Melanocyte of skin (primary cell): ENCODE measurements around a stretch of chr3.

GRCh38 chr3:170390072-170390649, 28.5 kb upstream of the CLDN11 start:
- CAGE, long polyA plus RNA, 2 experiments: no peak in any of the 2 experiments

DNA sequence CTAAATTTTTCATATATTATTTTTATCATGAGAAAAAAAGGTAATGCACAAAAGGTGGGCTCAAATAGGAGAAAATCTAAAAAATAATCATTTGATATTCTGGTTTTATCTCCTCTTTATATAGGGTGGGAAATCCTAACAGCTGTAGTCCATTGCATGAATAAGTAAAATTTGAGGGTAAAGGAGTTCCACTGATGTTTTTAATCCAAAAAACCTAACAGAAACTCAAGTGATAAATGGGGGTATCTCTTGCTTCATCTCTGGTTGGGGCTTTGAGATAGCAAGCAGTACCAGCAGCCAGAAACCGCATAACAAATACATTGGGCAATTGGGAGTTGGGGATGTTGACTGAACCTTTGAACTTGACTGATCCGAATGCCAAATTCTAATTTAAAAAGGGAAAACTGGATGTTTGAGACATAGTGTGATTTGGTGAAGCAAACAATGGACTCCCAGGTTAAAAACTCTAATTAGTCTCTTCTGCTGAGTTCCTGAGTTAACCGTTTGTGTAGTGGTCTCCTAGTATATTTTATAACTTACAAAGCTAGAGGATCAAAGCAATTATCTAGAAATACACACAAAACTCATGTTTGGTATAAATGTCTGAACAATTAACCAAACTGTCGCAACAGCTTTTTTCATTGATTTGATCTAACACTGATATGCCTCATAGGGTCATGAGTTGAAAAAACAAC, 12.7 kb downstream of the SLC2A2 start:
- CAGE, long polyA plus RNA, 2 experiments: no peak in any of the 2 experiments

DNA sequence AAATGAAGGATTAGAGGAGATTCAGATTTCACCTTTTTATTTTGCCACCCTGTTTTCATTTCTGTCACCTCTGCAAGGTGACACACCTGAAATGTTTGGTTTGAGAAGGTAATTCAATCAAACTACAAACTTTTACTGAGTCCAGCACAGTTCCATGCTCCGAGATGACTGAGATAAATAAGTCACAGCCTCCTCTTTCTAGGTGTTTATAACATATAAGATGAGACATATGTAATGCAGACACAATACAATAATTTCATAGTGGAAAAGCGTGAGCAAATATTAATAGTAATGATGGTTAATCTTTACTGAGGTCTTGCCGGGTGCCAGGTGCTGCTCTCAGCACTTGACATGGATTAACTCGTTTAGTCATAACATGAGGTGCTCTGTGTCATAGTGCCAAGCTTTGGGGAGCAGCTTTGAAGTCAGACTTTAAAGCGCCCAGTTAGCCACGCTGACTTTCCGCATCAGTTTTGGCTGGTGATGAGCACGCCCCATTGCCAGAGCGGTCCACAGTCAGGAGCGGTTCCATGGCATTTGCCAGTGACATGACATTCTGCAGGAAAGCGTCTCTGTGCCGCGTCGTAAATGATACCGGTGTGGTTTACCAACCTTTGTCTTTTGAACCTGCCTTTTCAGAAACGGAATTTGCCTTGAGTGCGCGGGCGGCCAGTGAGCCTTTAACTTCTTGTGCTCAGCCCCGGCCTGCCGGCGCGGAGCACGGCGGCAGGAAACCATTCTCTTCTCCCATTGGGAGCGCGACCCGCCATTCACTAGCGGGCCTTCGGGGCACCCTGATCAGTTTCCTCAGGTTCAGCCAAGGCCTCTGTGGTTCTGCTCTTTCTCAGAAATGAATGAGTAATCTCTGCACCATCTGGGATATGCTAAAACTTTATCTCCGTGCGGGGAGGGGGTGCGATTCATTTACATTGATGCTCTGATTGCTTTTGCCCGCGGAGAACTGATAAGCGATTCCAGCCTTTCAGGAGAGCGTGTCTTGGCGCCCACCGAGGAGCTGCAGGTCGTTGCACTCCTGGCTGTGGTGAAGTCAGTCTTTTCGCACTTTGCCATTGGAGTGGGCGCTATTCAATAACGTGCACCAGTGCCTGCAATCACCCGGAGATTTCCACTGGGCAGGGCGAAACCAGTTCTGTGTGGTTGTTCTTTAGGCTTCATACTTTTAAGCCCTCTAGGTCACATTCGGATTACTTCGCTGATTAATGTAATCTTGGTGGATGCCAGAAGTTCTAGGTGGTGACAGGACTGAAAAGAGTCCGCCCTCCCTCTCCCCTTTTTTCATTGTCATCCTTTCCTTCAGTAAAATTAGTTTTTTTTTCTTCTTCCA, 1.7 kb upstream of the SLC2A2 start:
- CAGE, long polyA plus RNA, 2 experiments: no peak in any of the 2 experiments

DNA sequence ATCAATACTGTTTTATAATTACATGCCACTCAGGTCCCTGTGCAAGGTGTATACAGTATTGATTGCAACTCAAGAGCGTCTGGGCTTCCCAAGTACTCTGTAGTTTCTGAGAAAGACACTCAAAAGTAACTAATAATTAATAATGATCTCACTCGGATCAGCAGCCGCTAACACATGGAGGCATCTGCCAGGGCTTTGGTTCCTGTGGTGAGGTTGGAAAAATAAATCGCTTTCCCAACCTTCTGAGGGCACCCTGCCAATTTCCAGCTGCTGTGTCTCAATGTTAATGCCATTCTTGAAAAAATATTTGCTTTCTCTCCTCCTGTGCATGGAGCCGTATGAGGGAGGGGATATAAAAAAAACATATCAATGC, 116.4 kb upstream of the SLC2A2 start:
- CAGE, long polyA plus RNA, 2 experiments: no peak in any of the 2 experiments

DNA sequence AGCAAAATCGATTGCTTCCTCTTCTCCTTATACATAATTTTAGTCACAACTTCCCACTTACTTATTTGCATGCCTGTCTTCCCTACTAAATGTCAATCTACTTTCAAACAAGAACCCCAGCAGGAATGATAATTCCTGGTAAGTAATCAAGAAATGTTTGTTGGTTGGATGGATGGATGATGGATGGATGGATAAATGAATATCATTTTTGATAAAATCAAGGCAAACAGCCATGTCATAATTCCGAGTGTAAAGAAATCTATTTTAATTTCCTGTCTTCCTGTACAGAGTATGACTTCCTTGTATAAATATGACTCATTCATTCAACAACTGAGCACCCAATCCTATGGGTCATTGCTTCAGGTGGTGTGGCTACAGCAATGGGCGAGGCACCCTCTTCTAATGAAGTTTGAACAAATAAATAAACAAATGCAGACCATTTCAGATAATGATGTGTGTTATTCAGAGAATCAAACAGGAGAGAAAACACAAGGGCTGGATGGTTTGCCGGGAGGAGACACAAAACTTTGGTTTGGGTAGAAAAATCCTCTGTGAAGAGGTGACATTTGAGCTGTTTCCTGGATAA, 198.8 kb downstream of the TNIK start:
- CAGE, long polyA plus RNA, 2 experiments: no peak in any of the 2 experiments

- CAGE, long polyA plus RNA, 2 experiments: no peak in any of the 2 experiments
Observed at GRCh38 chr3:171306747-171307110, 153.5 kb downstream of the TNIK start.

DNA sequence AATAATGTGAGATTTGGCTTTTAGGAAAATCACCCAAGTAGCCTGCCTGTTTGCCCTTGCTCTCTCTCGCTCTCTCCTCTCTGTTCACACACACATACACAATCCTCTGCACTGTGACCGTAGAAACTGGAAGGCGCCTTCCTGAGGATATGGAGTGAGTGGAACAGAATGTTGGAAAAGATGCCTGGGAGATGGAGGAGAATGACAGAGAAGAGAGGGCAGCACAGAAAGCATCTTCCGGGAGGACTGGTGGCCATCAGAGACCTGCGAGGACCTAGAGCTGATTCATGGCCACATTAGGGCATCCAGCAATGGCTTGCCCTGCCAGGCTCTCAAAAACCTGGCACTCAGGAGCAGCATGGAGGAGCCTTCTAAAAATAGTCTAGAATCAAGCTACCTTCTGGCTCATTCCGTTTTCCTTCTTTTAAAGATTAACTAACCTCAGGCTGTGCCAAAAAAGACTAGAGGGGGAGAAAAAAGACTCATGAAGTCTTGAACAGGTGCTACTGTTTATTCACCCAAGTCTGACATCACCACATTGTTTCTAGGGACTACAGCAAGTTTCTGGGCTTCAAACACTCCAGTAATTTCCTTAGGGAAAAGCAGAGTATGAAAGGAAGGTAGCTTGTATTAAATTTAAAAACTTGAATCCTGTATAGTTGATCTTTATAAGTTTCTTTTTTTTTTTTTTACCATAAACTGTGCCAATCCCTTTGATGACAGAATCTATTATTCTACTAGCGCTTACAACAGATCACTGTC, 125.8 kb downstream of the TNIK start:
- CAGE, long polyA plus RNA, 2 experiments: no peak in any of the 2 experiments

DNA sequence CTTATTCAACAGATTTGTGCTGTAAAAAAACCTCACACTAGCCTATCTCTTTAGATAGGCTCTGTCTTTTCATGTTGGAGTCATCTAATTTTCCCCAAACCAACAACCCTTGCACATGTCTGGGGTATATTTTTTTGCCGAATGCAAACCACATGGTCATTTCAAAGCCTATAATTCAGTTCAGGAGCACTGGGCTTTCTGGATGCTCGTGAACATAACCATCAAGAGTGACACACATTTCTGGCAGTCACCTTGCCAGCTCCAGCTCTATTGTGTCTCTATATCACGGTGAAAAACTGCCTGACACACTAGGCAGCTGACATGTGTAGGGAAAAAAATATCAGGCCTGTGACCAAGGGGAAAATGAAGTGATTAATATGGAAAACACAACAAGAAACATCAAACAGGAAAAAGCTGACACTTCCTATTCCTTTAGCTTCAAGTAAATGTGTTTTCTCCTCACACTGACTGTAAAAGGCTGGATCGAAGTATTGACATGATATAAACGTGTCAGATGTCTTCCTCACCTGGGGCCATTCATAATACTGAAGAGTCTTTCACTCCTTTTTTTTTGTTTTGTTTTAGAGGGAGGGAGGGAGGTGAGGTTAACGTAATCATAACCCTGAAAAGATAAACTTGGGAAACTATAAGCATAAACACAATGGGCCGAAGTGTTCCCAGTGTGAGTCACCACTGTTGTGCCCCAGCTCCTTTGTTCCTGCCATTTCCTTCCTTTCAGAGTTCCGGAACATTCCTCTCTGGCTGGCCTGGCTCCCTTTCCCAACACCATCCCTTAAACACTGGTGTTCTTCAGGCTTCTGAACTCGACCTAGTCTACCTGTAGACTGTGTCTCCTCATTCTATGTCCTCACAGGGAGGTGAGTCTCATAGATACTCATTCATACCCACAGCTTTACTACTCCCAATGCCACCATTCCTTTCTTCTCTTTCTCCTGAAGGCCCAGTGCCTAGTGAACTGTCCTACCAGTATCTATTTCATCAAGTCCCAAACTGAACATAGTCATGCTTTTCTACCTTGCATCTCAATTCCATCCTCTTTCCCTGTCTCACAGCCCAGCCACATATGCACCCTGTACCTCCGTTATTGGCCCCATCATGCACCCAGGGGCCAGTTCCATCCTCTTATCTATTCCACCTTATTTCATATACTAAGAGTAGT, 18.7 kb downstream of the PLD1 start:
- CAGE, long polyA plus RNA, 2 experiments: no peak in any of the 2 experiments

DNA sequence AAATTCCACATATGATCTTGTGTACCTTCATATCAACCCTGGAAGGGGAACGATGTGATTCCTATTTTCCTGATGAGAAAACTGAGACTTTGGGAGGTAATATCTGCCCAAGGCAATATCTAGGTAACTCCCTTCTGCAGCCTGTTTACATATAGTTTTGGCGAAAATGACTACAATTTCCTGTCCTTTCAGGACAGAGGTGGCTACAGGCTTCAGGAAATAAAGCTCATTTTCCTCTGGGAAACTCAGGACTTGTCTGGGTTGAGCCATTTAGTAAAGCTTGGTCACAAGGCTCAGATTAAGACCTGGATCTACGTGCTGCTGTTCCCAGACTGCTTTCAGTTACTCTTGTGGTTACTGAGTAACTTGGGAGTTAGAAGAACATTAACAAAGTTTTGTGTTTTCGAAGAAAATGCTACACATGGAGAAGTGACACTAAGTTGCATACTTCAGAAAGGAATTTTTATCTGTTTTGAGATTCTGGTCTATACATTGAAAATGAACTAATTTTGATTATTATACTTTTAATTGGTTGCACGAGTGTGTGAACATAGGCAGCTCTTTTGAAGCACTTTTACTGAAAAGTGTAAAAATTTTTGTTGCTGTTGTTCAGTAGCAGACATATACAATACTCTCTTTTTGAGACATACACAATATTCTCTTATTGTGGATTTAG, 27.1 kb downstream of the FNDC3B start:
- CAGE, long polyA plus RNA, 2 experiments: no peak in any of the 2 experiments

DNA sequence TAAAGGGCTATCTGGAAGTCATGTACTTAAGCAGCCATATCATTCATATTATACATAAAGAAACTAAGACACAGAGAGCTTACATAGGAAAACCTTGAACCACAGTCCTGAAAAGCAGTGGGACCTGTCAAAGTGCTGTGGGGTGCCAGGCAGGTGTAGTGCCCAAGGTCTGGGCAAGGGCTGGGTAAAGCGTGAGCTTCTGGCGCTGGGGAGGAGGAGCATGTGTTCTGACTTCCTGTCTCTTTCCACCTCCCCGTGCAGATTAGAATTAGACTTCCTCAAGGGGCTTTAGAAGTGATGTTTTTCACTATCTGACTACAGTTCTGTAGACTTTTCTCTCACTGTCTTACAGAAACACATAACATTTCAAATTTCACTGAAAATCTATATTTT, 63.1 kb downstream of the FNDC3B start:
- CAGE, long polyA plus RNA, 2 experiments: no peak in any of the 2 experiments

GRCh38 chr3:172136879-172137492, 97.6 kb downstream of the FNDC3B start:
- CAGE, long polyA plus RNA, 2 experiments: no peak in any of the 2 experiments

DNA sequence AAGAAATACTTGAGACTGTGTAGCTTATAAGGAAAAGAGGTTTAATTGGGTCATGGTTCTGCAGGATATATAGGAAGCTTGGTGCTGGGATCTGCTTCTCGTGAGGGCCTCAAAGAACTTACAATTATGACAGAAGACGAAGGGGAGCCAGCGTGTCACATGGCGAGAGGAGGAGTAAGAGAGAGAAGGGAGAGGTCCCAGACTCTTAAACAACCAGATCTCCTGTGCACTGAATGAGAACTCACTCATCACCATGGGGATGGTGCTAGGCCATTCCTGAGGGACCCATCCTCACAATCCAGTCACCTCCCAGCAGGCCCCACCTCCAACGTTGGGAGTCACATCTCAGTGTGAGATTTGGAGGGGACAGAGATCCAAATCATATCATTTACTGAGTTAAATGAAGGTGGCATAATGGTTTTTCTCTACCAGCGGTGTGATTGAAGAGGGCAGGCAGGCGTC, 104.7 kb downstream of the FNDC3B start:
- CAGE, long polyA plus RNA, 2 experiments: no peak in any of the 2 experiments

DNA sequence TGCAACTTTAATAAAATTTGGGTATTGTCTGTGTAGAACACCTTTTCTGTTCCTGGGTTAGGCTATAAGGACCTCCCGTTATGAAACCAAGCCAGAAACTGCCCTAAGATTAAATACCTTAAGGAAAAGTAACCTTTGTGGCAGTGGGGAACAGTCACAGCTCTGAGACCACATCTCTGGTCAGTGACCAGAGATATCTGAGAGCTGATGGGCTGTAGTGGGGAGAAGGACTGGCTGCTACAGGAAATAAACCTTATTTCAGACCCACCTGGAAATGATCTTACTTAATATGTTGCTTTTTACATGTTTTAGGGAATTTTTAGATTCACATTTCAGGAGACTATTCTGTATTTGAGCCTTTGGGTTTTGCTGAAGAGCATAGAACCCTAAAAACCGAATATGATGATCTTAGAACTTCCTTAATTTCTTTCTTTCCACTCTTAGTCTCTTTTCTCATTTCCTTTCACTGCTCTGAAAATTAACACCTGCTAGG, 175.9 kb downstream of the GHSR start:
- CAGE, long polyA plus RNA, 2 experiments: no peak in any of the 2 experiments

GRCh38 chr3:172347035-172347629, 101.1 kb downstream of the GHSR start:
- CAGE, long polyA plus RNA, 2 experiments: no peak in any of the 2 experiments

- CAGE, long polyA plus RNA, 2 experiments: no peak in any of the 2 experiments
Observed at GRCh38 chr3:172586366-172586904, 63.2 kb upstream of the TNFSF10 start.

GRCh38 chr3:172685681-172686335, 25.1 kb downstream of the NCEH1 start:
- CAGE, long polyA plus RNA, 2 experiments: no peak in any of the 2 experiments

DNA sequence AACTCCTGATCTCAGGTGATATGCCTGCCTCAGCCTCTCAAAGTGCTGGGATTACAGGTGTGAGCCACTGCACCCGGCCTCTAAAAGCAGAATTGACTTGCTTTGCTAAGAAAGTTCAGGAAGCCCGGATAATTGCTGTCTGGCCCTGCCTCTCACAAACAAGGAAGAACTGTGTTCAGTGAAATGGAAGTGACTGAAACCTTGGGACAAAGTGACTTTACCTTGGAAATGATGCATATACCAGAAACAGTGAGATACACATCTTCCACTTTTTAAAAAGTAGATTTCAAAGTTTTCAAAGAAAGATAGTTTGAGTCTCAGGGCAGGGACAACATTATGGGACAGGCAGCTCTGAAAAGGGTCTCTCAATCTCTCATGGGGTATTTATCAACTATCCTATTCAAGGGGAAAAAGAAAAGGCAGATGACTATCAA, 12.7 kb downstream of the NCEH1 start:
- CAGE, long polyA plus RNA, 2 experiments: no peak in any of the 2 experiments

GRCh38 chr3:172867397-172867753, 116.8 kb downstream of the ECT2 start:
- CAGE, long polyA plus RNA, 2 experiments: no peak in any of the 2 experiments

DNA sequence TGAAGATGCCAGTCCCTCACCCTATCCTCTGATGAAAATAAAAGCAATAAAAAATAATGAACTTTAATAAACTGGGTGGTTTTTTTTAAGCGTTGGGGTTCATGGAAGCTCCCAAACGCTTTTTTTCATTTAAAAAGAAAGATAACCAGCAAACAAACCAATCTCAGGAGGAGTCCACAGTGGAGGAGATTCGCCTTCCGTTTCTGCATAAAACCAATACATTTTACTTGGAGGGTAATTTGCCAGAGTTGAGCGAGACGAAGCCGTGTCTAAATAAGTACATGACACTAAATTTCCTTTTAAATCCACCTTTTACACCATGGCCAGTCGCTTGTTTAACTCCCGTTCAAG, 549 bp upstream of the NLGN1 start:
- CAGE, long polyA plus RNA, 2 experiments: no peak in any of the 2 experiments

DNA sequence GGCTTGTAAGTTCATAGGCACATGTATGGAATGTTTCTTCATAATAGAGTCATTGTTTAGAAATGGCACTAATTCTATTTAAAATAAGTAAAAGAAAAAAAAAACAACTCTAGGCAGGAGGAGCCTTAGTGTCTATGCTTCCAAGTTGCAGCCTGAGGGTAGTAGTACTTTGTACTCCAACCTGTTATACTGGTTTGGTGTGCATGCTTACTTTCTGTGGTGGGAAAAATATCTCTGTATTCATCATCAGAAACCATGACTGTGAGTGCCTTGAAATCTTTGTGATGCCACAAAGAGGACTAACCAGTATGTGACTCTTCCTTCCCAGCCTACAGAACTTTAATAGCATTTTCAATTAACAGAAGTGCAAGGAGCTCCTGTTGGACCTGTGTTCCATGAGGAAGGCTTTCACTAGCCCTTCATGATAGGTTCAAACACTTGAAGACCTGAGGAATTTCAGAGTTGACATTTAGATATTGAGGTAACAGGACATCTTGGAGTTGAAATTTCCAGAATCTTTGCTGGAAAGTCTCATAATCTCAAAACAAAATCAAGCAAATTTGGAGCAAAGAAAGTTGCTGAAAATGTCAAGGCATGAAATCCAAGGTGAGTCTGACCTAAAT, 4.5 kb downstream of the NAALADL2 start:
- CAGE, long polyA plus RNA, 2 experiments: no peak in any of the 2 experiments